H4 (cell line): ENCODE measurements around a stretch of chr7.

DNA sequence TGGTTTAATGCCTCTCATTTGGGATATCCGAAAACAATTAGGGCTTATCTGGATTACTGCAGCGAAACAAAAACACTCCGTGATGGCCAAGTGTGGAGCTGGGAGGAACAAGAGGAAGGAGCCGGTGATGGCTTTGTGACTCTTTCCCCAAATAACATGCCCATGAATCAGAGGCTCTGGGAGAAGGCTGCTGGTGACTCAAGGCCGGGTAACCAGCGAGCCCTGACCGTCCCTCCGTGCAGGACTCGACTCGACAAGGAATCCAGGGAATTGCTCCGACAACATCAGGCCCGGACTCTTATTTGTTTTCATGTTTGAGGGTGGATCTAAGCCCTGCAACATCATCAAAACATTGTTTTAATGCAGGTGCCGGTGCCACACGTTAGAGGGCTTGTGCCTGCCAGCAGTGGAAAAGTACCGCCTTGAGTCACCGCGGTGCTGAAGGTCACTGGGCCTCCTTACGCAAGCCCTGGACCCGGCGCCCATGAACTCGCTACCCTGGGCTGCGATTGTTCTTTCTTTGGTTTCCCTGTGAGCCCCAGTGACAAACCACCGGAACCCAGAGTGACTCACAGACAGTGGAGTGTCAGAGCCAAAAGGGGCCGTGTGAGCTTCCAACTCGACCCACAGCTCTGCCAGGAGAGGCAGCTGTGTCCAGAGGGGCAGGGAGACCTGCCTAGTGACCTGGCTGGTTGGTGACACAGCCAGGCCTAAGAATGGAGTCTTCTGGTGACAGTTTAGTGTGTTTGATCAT, 139.3 kb upstream of the SHH start:
- RAMPAGE, long total RNA, result no peak

DNA sequence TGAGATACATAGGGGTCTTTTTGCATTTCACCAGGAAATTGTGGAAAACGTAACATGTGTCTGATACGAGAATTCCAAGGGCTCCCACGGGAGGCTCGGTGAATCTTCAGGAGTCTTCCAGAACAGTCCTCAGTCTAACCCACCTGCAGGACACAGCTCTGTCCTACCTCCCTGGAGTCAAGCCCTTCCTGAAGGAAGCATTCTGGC, 105.2 kb upstream of the RNF32 start:
- RAMPAGE, long total RNA, result no peak

- RAMPAGE, long total RNA, result no peak
Observed at GRCh38 chr7:156614359-156615433, 25.9 kb upstream of the RNF32 start.

DNA sequence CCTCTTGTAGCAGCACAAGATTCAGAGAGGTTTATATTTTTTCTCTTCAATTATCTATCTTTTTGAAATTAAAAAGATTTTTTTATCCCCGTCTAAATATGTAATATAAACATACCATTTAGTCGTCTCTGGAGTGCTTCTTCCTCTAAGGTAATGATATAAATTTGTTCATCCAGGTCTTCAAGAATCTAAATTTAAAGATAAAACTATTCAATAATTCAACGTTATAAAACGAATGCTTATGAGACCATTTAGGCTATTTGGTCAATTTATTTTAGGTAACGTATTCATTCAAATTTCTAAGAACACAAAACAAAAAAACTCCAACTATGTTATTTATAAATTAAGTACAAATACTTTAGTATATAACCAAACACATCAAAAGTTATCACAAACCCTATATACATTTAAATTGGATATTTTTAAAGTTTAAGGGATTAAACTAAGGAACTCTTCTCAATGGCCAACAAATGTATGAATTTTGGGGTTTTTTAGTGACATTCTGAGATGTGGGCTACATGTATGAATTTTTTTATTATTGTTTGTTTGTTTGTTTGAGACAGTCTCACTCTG, 115.8 kb downstream of the RNF32 start:
- RAMPAGE, long total RNA, result no peak

GRCh38 chr7:156908930-156909326, 15.9 kb upstream of the LMBR1 start:
- RAMPAGE, long total RNA, result no peak

DNA sequence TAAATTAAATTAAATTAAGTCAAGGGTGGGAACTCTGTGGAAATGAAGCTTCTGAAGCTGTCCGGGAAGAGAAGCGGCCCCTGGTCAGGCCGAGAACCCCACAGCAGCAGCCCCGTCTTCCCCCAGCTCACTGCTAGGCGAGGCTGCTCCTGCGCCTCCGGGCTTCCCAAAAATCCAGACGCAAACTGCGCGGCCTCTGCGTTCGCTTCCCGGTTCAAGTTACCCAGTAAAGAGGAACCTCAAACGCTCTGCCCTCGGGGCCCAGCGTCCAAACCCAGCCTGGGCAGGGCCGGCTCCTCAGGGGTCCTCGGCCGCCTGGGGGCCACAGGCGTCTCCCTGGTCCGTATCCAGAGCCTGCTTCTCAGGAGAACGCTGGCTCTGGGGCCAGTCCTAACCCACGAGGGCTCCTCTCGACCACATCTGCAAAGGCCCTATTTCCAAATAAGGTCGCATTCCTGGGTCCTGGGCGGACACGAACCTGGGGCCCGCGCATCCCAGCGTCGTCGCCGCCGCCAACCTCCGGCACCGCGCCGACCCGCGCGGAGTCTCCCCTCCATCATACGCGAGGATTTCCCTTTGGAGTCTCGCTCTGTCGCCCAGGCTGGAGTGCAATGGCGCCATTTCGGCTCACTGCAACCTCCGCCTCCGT, 747 bp upstream of the NOM1 start:
- RAMPAGE, long total RNA, result no peak

DNA sequence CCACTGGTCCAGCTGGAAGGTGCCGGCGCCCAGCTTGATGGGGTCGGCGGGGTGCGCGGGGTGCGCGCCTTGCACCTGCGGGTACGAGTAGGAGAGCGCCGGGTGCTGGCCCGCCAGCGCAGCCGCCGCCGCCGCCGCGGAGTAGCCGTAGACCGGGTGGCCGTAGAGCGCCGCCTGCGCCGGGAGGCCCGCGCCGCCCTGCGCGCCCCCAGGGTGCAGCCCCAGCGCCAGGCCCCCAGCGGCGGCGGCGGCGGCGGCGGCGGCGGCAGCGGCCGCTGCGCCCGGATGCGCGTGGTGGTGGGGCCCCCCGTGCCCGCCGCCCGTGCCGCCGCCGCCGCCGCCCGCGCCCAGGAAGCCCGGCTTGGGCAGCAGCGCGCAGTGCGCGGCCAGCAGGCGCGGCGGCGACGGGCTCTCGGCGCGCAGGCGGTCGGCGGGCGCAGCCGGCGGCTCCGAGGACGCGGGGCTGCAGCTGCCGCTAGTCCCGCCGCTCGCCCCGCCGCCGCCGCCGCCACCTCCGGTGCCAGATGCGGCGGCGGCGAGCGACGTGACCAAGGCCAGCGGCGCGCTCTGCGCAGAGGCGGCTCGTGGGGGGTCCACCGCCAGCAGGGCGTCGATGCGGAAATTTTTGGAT, 636 bp downstream of the MNX1 start:
- RAMPAGE, long total RNA, result no peak

DNA sequence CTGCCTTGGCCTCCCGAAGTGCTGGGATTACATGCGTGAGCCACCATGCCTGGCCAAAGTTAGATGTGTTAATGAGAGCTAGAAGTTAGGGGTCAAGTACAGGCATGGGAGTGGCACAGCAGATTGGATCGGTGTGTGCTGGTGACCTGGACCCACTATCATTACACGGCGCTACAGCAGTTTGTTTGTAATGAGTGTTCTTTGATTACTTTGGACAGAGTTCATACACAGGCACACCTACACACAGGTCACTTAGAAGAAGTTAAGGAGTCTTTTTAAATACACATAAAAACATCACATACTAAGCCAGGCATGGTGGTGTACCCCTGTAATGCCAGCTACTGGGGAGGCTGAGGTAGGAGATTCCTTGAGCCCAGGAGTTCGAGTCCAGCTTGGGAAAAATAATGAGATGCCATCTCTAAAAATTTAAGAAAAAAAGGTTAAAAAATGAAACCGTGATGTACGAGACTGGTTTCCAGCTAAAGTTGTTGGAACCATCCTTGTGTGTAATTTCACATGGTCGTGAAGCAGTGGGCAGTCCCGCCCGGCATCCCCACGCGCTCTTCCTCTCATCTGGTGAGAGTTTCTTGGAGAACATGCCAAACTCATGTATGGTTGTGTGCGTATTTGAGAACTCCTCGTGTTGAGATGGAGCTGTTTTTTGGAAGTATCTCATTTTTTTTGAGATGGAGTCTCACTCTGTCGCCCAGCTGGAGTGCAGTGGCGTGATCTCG, 37.0 kb downstream of the DNAJB6 start:
- RAMPAGE, long total RNA, result no peak

- RAMPAGE, long total RNA, result no peak
Observed at GRCh38 chr7:157576243-157576878, 239.6 kb downstream of the DNAJB6 start.

DNA sequence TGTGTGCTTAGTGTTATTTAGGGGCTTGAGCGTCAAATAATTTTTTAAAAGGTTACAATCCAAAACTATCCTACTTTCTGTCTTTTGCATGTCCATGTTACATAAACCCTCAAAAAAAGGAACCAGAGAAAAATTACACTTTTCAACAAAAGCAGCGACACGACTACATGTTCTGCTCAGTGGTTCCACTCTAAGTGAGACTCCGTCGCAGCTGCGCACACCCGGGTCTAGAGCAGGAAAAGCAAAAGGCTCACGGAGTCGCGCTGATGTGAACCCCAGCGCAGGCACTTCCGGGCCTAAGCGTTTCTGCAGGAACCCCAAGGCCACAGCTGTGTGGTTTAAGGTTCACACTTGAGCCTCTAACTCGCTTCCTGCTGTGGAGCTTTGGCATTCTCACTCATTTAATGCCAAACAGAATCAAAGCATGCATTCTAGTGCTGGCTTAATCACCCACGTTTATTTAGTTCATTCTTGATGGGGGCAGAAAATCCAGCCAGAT, 240.2 kb downstream of the DNAJB6 start:
- RAMPAGE, long total RNA, result no peak

GRCh38 chr7:157839266-157840646, 503.0 kb downstream of the DNAJB6 start:
- RAMPAGE, long total RNA, result no peak

- RAMPAGE, long total RNA, result no peak
Observed at GRCh38 chr7:158015599-158016281, 571.9 kb downstream of the PTPRN2 start.

GRCh38 chr7:158135428-158135828, 452.2 kb downstream of the PTPRN2 start:
- RAMPAGE, long total RNA, result no peak

- RAMPAGE, long total RNA, result no peak
Observed at GRCh38 chr7:158268997-158269717, 318.5 kb downstream of the PTPRN2 start.

GRCh38 chr7:158375989-158376351, 211.7 kb downstream of the PTPRN2 start:
- RAMPAGE, long total RNA, result no peak

DNA sequence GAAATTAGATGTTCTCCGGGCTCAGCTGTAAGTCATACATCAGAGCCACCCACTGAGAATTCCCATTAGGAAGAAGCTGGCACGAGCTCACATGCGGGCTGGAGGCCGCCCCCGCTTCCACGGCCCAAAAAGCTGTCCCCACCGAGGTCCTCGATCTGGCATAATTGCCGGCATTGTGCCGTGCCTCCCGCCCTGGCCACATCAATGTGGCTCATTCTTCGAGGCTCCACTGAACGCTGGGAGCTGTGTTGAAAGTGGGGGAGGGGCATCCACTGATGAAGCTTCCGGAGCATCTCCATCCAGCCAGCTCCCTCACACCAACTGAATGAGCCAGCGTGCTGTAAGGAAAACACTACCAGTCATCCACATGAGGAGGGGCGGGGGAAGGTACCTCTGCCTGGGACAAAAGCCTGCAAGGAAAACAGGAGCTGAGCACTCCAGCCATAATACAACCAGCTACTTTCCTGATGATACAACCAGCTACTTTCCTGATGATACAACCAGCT, 173.1 kb downstream of the PTPRN2 start:
- RAMPAGE, long total RNA, result no peak

- RAMPAGE, long total RNA, result no peak
Observed at GRCh38 chr7:158585463-158586255, 2.0 kb downstream of the PTPRN2 start.

GRCh38 chr7:158607323-158608090, 19.9 kb upstream of the PTPRN2 start:
- RAMPAGE, long total RNA, result no peak

GRCh38 chr7:158824037-158824520, 5.2 kb downstream of the ESYT2 start:
- RAMPAGE, long total RNA, result no peak

GRCh38 chr7:158829586-158830335, 452 bp upstream of the ESYT2 start:
- RAMPAGE, long total RNA, result no peak